A375 (cell line): Measurements from ENCODE around the genes EIF4EBP3, APBB3 and NDUFA2.

DNA sequence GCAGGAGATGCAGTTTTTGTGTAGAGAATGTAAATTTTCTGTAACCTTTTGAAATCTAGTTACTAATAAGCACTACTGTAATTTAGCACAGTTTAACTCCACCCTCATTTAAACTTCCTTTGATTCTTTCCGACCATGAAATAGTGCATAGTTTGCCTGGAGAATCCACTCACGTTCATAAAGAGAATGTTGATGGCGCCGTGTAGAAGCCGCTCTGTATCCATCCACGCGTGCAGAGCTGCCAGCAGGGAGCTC is 35.0 kb downstream of the CXXC5 start:
- RAMPAGE, long total RNA = no peak

DNA sequence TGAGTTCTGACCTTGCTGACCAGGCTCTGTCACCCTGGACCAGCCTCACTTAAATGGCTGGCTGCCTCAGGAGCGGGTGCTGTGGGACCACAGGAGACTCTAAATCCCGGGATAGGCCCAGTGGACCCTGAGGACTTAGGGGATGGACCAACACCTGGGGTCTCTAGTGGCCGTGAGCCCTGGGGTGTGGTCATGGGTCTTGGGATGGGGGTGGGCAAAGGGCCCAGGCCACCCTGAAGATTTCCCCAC is 49.7 kb downstream of the CXXC5 start:
- RAMPAGE, long total RNA = no peak

DNA sequence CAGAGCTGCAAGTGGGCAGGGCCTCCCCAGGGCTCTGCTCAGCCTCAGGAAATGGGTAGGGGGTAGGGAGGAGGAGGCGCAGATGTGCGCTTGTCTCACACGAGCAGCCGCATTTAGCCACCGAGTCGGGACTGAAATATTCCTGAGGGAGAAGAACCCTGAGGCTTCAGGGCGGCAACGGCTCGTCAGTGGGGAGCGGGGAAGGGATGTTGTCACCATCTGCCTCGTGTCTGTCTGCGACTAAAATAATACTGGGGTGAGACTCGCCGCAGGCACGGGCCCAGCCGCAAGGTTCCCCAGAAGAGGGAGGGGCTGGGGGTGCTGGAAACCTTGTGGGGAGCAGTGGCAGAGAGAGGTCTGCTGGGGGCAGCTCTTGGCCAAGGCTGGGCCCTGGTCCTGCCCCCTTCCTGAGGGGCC is 55.3 kb upstream of the PSD2 start:
- RAMPAGE, long total RNA = no peak

GRCh38 chr5:139747622-139748278 is 47.9 kb upstream of the PSD2 start:
- RAMPAGE, long total RNA = no peak

- RAMPAGE, long total RNA = no peak
These were observed 57.4 kb downstream of the NRG2 start for GRCh38 chr5:139985535-139986235.

GRCh38 chr5:140041617-140042517 is 1.2 kb downstream of the NRG2 start:
- RAMPAGE, long total RNA = no peak

DNA sequence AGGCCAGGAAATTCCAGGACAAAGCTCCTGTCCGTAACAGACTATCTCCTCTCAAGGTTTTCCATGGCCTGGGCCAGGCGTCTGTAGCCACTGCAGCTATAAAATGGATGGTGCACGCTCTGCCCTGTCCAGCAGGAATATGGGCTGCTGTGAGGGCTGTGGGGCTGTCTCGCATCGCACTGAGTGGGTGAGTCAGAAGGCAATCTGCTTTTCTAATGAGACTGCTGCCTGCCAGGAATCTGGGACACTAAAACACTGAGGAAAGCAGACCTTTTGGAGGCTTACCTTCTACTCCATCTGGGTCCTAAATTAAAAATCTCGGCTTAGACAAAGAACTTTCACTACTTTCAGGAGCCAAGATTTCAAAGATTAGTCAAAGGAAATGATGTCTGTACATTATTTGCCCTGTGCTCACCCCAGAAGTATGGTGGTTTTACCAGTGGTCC is 56.5 kb downstream of the PFDN1 start:
- RAMPAGE, long total RNA = no peak

DNA sequence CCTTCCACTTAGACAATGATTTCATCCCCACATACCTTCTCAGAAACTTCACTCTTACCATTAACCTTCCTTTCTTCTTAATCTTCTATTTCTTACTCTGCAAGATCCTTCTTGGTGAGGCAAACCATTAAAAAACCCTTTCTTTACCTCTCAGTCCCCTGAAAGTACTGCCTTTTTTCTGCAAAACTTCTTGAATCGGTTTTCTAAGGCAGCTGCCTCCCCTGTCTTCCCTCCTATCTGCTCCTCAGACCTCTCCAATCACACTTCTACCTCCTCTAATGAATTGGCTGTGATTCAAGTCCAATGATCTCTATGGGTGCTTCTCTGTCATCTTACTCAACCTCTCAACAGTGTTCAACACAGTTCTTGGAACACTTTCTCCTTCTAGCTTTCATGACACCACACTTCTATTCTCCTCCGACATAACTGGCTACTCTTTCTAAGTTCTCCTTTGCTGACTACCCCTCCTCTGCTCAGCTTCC is 47.2 kb downstream of the PFDN1 start:
- RAMPAGE, long total RNA = no peak

- RAMPAGE, long total RNA = no peak
These were observed 9.3 kb upstream of the PFDN1 start for GRCh38 chr5:140311845-140312923.

DNA sequence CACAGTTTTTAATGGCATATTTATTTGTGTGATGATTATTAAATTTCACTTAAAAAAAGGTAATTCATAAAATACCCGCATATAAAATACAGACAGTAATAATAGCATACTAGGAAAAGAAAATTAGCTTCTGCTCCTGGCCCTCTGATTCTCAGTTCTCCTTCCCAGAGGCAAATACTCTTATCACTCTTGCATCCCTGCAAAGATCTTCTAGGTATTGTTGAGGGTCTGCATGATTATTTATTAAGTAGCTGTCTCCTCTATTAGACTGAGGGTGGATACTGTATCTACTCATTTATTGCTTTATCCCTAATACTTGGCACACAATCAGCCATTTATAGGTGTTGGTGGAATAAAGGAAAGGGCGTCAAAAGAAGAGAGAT is 14.5 kb upstream of the PFDN1 start:
- RAMPAGE, long total RNA = no peak

- RAMPAGE, long total RNA = no peak
These were observed 2.4 kb downstream of the HBEGF start for GRCh38 chr5:140343995-140344474.

GRCh38 chr5:140402395-140403017 is 873 bp downstream of the ANKHD1 start:
- RAMPAGE, long total RNA = no peak

- RAMPAGE, long total RNA = no peak
These were observed 23.6 kb upstream of the EIF4EBP3 start for GRCh38 chr5:140523860-140524333.

GRCh38 chr5:140547364-140547780 is at the start of gene EIF4EBP3:
TSS of gene EIF4EBP3 (plus strand) at chr5:140547662.
- RAMPAGE, long total RNA = no peak

- RAMPAGE, long total RNA = no peak
These were observed 2.6 kb downstream of the EIF4EBP3 start for GRCh38 chr5:140549934-140550565.

DNA sequence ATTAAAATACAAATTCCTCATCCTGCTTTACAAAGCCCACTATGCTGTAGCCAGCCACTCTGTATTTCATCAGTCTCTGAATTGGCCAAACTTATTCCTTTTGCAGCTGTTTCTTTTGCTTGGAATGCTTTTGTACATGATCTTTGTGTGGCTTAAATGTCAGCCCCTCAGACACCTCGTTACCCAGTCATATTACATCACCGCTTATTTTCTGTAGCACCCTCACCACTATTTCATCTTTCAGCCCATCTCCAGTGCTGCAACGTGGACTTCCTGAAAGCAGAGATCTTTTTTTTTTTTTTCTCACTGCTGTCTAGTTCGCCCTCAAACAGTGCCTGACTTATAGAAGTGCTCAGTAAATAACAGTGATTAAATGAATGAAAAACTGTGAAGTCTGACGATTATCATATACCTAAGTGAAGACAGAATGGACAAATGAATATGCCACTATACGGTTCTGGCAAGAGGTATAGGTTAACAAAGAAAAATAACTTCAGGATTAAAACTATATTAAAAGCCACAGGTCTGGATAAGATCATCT is 819 bp downstream of the SRA1 start:
- RAMPAGE, long total RNA = no peak

DNA sequence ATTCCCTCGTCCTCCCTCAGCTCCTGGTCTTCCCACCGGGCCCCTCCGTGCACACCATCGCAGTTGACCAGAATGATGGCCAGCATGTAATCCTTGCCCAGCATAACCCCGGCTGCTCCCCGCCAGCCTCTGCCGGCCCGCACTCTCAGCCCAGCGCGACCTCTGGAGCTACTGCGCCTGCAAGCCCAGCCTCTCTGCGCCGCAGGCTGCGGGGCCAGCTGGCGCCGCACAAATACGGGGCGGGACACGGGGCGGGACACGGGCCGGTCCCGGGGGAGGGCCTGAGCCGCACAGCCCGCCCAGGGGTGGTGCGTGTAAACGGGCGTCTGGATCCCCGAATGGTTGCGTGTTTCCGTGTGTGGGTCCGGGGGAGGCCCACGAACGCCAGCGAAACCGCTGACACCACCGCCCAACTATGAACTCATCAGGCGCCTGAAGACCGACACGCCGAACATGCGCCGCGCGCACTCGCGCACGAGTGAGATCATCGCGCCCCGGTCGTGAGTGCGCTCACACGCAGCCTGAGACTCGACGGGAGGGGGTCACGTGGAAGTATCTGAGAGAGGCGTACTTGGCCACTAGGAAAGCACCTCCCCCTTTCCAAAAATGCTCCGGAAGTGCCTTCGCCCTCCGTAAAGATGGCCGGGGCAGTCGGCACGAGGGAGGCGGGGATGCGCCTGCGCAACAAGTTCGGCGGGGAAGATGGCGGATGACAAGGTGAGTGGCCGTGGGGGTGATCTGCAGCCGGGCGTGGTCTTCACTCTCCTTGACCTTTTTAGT is at the start of gene APBB3:
Gene APBB3, minus strand, starts transcription at position 457 of the 780 bp plus-strand sequence.
- RAMPAGE, long total RNA = no peak

DNA sequence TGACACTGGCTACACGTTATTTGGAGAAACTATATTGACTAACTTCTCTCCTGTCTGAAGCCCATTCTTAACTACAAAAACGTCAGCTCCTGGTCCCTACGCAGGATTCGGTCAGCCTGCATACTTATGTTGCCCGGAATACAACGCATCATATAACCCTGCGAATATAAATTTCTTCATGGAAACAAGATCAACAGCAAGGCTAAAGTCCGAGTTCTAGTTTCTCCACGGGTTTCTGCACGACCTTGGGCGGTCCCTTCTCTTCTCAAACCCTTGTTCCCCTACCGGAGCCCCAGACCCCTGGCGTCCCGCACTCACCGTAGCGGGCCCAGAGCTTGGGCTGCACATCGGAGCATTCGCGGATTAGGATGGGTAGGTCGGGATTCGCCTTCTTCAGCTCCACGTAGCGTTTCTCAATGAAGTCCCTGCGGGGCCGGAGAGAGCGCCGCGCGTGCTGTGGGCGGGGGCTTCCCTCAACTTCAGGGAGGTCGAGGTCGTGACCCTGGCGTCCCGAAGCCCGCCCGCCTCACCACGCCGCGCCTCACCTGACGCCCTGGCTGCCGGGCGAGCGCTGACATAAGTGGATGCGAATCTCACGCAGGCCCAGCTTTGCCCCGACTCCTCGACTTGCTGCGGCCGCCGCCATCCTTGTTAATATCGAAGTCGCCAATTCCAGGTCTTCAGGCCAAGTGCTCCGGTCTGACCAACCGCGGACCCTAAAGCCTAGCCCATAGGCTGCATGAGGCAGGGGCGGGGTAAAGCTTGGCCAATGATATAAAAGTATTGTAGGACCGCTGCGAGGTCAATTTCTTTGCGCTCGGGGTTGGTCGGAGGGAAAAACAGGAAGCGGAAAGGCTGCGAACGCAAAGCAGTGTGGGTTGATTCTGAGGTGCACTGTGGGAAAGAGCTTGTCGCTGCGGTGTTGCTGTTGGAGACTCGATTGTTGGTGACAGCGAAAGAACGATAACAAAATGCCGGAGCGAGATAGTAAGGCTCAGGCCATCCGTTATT is at the start of gene NDUFA2:
Gene NDUFA2, minus strand, starts transcription at position 693 of the 1,011 bp plus-strand sequence.
- RAMPAGE, long total RNA = start-site peak on the plus strand centred at position 910 of the sequence, 59 bp wide, 1,713 and 333 reads in 2 replicates

- RAMPAGE, long total RNA = no peak
These were observed 25.5 kb downstream of the ZMAT2 start for GRCh38 chr5:140725585-140726293.

DNA sequence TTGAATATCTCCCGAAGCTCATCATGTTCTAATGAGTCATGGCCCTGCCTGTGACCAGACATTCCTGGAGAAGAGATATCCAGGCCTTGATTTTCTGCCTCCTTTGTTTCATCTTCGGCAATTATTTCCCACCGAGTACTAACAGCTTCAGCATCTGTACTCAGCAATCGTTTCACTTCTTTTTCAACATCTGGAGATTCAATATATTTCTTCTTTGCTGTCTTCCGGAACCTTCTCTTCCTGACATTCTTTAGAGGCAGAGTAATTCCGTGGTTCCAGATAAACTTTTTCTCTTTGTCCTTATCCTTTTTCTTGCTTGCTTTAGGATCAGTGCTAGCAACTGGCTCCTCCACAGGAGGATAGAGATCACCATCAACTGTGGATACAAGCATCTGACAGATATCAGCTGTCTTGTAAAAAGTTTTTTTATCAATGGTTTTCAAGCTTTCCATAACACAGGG is 1.2 kb downstream of the TAF7 start:
- RAMPAGE, long total RNA = no peak